IMR-90 (cell line): ENCODE data around the genes TSEN2, MKRN2 and CAND2.

DNA sequence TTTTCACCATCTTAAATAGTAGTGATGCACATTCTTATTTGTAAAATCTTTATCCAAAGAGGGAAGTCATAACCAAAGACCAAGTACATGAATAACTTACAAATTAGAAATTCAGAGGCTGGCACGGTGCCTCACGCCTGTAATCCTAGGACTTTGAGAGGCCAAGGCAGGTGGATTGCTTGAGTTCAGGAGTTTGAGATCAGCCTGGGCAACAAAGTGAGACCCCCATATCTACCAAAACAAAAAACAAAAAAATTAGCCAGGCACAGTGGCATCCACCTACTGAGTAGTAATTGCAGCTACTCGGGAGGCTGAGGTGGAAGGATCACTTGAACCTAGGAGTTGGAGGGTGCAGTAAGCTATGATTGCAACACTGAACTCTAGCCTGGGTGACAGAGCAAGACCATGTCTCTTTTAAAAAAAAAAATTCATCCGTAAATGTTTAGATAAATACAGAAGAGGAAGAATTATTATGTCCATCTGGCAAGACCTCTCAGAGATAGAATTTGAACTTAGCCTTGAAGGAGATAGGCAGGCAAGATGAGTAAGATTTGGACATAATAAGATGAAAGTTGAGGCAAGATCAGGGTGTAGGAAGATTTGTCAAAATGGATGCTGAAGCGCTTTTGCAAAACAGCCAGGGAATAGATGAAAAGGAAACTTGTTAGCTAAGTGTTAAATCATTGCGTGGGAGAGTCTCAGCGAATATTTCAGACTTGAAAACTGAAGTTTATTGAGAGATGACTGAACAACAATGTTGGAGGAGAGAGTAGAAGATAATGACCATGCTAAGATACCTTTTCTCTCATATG is 7.0 kb downstream of the BRK1 start:
- RRBS: no CpG with 5 or more reads among the region's 7 CpGs
CAGE:
- cytosol, long polyA plus RNA: no peak
- long polyA plus RNA: no peak
- nucleus, long polyA plus RNA: no peak

DNA sequence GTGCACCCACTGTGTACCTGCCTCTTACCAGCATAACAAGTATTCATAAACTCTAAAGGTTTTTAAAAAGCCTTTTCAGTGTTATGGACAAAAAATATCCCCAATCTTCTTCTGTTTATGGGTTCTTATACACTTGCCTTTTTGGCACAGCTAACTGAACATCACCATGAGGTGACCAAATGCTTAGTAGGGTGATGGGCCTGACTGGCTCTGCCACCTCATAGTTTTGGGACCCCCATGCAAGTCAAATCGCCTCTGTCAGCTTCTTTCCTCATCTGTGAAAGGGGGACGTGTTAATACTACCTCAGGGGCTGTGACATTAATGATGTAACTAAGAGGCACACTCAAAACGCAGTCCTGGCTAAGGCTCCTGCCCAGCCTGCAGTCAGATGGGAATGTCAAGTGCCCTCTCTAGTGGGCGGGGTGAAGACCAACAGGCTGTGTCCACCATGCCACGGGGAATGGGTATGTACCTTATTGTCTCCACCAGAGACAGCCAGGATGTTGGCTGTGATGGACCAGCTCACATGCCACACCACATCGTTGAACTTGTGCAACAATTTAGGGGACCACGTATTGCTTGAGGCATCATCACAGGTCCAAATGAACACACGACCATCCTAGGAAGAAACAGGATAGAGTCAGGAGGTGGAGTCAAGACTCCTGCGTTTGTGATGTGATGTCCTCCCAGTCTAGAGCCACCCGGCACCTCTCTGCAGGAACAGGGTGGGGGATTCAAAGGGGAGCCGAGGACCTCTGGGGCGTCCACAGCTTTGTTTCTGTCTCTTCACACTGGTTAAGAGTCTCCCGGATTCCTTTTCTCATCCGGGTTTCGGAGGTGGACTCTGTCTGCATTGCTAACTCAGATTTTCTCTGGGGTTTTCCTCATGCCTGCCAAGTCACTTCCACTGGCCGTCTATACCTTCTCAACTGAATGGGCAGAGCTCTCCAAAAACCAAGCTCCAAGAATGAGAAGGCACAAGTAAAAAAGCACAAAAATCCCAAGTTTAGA is 11.1 kb upstream of the GHRL start:
- RRBS: 95% methylated on average over 2 of the region's 16 CpGs
CAGE:
- cytosol, long polyA plus RNA: no peak
- long polyA plus RNA: no peak
- nucleus, long polyA plus RNA: no peak

DNA sequence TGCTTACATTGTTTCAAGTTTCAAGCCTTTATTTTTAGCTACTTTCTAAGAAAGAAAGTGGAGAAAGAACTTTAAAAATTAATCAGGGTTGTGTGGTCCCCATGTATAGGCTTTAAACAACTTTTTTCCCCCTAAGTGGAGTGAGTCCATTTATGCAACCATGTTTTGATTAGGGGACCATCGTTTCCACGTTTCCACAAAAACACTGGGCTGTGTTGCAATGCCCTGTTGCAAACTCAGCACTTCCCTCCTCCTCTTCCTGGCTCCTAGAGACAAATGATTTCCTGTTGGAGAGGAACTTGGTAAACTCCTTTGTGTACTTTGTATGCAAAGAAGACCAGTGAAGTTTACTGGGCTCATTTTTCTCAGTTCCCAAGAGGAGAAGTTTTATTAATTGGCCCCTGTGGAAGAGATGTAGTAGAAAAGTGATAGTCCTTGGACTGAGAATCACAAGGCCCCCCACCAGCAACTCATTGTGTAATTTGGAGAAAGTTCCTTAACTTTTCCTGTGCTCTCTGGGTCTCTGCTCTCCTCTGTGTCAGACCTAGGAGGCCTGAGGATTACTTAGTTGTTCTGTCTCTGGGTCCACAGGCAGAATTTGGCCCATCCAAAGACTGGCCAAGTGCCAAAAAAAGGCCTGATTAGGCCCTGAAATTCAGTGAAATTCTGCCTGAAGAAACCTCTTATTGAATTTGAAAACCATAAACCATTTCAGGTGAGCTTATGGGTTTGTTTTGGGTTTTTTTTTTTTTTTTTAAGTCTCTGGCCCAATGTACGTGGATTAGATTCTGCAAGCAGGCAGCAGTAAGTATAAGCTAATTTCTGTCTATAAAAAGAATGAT is 95.0 kb downstream of the ATG7 start:
- RRBS: no CpG with 5 or more reads among the region's 3 CpGs
CAGE:
- cytosol, long polyA plus RNA: no peak
- long polyA plus RNA: no peak
- nucleus, long polyA plus RNA: no peak

GRCh38 chr3:11447737-11448832 is 175.9 kb downstream of the ATG7 start:
- RRBS: no CpG with 5 or more reads among the region's 6 CpGs
CAGE:
- cytosol, long polyA plus RNA: no peak
- long polyA plus RNA: no peak
- nucleus, long polyA plus RNA: no peak

GRCh38 chr3:11517055-11517764 is 126.5 kb downstream of the VGLL4 start:
- RRBS: no CpG with 5 or more reads among the region's 12 CpGs
CAGE:
- cytosol, long polyA plus RNA: no peak
- long polyA plus RNA: no peak
- nucleus, long polyA plus RNA: no peak

DNA sequence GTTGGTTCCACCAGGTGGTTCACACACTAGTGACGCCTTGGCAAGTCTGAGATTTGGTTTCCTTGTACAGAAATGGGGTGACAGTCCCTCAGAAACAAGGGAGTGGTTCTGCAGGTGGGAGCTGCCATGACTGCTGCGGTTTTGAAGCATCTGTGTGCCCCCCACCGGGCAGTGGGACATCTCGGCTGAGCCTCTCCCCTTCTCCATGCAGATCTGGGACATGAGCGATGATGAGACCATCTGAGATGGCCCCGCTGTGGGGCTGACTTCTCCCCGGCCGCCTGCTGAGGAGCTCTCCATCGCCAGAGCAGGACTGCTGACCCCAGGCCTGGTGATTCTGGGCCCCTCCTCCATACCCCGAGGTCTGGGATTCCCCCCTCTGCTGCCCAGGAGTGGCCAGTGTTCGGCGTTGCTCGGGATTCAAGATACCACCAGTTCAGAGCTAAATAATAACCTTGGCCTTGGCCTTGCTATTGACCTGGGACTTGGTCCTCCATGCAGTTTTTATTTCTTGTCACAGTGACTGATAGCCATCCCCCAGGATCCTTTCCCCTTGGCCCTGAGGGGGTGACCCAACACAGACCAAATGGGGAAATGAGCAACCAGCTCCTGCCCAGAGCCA is 89.0 kb downstream of the VGLL4 start:
- RRBS: no CpG with 5 or more reads among the region's 13 CpGs
CAGE:
- cytosol, long polyA plus RNA: no peak
- long polyA plus RNA: no peak
- nucleus, long polyA plus RNA: no peak

DNA sequence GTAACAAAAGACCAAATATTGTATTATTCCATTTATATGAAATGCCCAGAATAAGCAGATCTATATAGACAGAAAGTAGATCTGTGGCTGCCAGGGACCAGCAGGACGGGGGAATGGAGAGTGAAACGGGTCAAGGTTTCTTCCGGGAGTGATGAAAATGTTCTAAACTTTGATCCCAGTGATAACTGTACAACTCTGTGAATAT is 18.0 kb downstream of the VGLL4 start:
- RRBS: no CpG with 5 or more reads among the region's 3 CpGs
CAGE:
- cytosol, long polyA plus RNA: no peak
- long polyA plus RNA: no peak
- nucleus, long polyA plus RNA: no peak

DNA sequence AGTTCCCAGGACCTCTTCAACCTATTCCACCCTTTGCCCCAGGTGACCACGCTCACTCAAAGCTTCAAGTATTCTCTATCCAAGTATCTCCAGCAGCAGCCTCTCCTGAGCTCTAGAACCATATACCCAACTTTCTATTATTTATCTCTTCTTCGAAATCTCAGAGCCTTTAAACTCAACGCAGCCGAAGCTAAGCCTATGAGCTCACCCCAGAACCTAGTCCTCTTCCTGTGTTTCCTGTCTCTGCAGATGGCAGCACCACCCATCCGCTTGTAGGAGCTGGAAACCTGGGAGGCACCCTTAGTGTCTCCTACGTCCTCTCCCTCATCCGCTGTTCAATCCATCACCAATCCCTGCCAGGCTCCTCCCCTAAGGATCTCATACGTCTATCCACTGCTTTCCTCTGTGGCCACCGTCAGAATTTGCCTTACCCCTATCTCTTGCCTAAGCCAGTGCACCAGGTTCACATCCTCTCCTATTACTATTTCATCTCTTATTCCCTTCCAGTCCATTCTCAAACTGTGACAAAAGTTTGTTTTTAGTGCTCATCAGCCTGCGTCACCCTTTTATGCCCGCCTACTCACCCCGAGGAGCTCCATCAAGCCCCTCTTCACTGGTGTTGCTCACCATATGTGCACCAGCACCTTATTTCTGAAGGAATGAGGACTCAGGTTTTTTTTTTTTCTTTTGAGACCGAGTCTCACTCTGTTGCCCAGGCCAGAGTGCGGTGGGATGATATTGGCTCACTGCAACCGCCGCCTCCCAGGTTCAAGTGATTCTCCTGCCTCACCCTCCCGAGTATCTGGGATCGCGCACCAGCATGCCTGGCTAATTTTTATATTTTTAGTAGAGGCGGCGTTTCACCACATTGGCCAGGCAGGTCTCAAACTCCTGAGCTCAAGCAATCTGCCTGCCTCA is 9.4 kb downstream of the VGLL4 start:
- RRBS: no CpG with 5 or more reads among the region's 21 CpGs
CAGE:
- cytosol, long polyA plus RNA: no peak
- long polyA plus RNA: no peak
- nucleus, long polyA plus RNA: no peak

GRCh38 chr3:11640147-11640502 is 3.6 kb downstream of the VGLL4 start:
- RRBS: no CpG with 5 or more reads among the region's 5 CpGs
CAGE:
- cytosol, long polyA plus RNA: no peak
- long polyA plus RNA: no peak
- nucleus, long polyA plus RNA: no peak

DNA sequence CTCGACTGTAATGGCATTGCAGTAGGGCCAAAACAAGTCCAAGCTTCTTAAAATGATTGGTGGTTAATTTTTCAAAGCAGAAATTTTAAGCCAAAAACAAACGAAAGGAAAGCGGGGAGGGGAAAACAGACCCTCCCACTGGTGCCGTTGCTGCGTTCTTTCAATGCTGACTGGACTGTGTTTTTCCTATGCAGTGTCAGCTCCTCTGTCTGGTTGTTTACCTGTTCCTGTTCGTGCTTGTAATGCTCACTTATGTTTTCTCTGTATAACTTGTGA is 24.6 kb upstream of the TIMP4 start:
- RRBS: no CpG with 5 or more reads among the region's 6 CpGs
CAGE:
- cytosol, long polyA plus RNA: no peak
- long polyA plus RNA: no peak
- nucleus, long polyA plus RNA: no peak

DNA sequence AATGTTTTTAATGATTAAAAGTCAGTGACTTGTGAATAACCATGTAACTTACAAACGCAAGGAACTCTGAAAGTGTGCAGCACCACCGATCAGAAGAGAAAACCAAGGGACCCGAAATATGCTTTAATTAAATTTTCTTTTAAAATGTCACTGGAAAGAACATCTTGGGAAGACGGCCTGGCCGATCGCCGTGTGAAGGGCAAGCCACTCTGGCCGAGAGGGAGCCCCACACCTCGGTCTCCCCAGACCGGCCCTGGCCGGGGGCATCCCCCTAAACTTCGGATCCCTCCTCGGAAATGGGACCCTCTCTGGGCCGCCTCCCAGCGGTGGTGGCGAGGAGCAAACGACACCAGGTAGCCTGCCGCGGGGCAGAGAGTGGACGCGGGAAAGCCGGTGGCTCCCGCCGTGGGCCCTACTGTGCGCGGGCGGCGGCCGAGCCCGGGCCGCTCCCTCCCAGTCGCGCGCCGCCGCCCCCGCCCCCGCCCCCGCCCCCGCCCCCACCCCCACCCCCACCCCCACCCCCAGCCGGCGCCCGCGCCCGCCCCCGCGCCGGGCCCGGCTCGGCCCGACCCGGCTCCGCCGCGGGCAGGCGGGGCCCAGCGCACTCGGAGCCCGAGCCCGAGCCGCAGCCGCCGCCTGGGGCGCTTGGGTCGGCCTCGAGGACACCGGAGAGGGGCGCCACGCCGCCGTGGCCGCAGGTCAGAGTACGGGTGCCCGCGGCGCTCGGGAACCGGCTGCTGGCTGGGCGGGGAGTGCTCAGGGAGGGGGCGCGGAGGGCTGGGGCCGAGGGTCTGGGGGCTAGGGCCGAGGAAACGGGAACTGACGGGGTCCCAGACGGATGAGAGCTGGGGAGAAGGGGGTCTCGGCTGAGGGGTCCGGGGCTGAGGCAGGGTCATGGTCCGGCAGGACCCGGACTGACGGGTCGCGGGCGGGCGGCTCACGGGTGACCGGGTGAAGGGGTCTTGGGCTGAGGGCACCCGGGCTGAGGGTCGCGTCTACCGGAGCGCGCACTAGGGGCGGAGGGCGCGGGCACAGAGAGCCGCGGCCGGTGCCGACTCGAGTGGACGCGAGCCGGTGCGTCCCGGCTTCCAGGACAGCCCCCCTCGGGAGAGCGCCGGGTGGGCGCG is 1.2 kb upstream of the PPARG start:
- RRBS: 2% methylated on average over 54 of the region's 121 CpGs
CAGE:
- cytosol, long polyA plus RNA: no peak
- long polyA plus RNA: no peak
- nucleus, long polyA plus RNA: no peak

DNA sequence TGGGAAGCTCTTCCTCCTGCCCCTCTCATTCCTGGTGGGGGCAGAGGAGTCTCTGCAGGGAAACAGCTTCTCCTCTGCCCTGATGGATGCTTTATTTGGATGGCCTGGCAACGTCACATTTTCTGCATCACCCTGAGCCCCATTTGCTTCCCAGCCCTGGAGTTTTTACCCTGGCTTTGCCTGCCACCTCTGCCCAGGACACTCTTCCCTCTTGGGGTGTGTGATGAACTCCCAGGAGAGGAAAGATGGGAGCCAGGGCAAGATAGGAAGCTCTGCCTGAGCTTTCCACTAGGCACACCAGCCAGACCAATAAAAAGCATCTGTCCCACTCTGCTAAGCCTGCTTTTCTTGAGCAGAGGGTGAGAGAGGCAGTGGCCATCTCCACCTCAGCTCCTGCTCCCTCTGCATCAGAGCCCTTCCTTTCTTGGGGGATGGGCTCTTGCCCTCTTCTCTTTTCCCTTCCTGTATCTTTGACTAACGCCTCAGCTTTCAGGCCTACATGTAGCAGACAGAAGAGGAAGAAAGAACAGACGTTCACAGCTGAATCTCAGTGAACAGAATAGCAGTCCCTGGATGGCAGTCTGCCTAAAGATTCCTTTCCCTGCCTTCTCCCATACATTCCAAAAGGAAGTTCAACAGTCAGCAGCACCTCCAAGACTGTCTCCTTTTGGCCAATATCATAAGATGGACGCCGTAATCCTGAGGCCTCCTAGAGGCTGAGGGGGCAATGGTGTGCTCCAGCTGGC is 39.6 kb downstream of the PPARG start:
- RRBS: no CpG with 5 or more reads among the region's 5 CpGs
CAGE:
- cytosol, long polyA plus RNA: no peak
- long polyA plus RNA: no peak
- nucleus, long polyA plus RNA: no peak

DNA sequence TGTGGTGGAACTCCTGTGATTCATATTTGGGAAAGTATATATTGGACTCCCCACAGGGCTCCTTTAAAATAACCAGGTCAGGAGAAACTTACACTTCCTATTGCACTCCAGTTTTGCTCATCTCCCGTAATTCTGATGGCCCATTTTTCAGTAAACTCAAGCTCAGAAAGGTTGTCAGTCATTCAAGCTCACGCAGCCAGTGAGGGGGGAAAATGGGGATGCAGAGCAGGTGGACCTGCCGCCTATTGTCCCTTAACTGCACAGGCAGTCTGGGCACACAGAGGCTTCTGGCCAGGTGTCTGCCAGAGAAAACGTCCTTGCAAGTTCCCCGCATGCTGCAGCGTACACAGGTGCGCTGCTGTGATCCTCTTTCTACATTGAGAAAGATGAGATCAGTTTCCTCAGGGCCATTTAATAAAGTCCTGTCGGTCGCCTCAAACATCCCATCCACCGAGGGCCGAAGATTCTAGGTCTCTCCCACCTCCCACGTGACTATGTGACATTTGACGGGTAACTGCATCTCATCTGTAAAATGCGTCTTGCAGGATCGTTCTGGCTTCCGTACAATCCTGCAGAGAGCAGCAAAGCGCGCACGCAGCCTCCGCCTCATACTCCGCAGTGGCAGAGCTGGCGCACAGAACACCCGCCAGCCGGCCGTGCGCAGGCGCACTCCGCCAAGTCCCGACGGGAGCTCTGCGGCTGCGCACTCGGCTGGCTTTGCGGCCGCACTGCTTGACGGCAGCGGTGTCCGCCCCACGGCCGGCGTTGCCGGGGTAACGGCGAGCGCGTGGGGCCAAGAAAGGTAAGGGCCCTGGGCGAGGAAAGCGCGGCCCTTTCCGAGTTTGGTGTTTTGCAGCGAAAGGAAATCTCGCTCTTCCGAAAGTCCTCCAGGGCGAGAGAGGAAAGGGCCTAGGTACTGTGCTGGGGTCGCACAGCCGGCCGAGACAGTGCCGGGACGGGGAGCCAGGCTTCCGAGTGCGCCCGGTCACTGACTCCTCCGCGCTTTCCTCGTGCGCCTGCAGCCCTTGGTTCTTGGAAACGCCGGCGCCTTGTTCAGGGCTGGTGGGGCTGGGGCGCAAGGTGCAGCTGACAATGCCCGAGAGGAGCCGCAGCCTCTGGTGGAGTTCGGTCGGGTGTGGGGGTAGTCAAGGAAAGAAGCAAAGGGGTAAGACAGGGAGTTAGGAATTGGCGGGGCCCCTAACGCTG is at the start of gene TSEN2:
Gene TSEN2 (plus strand): TSS at position 765 of the 1,206 bp plus-strand sequence.
- RRBS: 2% methylated on average over 7 of the region's 76 CpGs
CAGE:
- cytosol, long polyA plus RNA: start-site peak on the plus strand centred at position 775 of the sequence, 34 bp wide, 194 and 139 reads in 2 replicates
- long polyA plus RNA: start-site peak on the plus strand centred at position 781 of the sequence, 21 bp wide, 165 and 151 reads in 2 replicates
- nucleus, long polyA plus RNA: start-site peak on the plus strand centred at position 774 of the sequence, 38 bp wide, 442 and 390 reads in 2 replicates

- RRBS: 1% methylated on average over 19 of the region's 91 CpGs
CAGE:
- cytosol, long polyA plus RNA: start-site peak on the plus strand at chr3:12557053-12557134, 151 and 170 reads in 2 replicates
- long polyA plus RNA: start-site peak on the plus strand at chr3:12557064-12557139, 103 and 200 reads in 2 replicates
- nucleus, long polyA plus RNA: no peak
Observed at GRCh38 chr3:12556606-12557813, at the start of gene MKRN2. TSS of gene MKRN2 (plus strand) at chr3:12557087.

DNA sequence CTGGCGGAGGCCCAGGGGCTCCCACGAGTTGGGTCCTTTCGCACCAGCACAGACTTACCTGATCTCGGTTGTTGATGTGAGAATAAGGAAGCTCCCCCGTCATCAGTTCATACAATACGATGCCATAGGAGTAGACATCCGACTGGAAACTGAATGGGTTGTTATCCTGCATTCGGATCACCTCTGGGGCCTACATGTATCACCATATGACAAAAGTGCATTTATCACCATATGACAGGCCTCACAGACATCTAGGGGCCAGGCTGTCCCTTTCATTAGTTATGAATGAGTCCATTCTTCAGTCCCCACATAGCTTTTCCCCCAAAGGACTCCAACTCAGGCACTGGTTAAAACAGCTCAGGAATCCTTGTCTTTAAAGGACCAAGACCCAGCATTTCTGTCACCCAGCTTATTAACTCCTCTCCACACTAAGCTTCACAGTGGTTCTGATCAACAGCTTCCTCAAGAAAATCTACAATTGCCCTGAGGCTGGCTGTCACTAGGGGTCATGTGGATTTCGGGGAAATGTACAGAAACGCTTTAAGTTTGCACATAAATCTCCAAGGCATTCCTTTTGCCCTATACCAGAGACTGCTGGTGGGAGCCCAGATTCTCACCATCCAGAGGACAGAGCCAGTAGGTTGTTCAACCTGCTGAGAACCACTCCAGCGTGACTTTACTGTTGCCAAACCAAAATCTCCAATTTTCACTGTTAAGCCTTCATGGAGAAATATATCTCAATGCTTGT is 28.4 kb downstream of the MKRN2 start:
- RRBS: no CpG with 5 or more reads among the region's 11 CpGs
CAGE:
- cytosol, long polyA plus RNA: no peak
- long polyA plus RNA: no peak
- nucleus, long polyA plus RNA: no peak

- RRBS: no CpG with 5 or more reads among the region's 4 CpGs
CAGE:
- cytosol, long polyA plus RNA: no peak
- long polyA plus RNA: no peak
- nucleus, long polyA plus RNA: no peak
Observed at GRCh38 chr3:12592070-12592737, 35.3 kb downstream of the MKRN2 start.

GRCh38 chr3:12676624-12676942 is 12.7 kb upstream of the RAF1 start:
- RRBS: no CpG with 5 or more reads among the region's 5 CpGs
CAGE:
- cytosol, long polyA plus RNA: no peak
- long polyA plus RNA: no peak
- nucleus, long polyA plus RNA: no peak

DNA sequence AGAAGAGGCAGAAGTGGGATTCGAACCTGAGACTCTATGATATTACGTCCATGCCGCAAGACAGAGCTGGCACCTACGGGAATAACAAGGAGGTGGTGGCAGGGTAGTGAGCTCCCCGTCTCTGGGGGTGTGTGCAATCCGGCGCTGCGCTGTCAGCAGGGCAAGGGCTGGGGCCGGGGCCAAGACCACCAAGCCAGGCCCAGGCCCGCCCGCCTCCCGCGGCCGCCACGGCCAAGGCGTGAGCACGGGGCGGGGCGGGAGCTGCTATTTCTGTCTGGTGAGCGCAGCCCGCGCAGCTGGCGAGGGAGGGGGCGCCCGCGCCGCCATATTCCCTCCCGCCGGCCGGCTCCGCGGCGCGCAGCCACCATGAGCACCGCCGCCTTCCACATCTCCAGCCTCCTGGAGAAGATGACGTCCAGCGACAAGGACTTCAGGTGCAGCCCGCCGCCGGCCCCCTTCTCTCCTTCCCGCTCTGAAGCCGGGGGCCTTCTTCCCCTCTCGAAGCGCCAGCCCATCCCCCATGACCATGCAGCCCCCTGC is at the start of gene CAND2:
Gene CAND2 (plus strand): TSS at position 326 of the 540 bp plus-strand sequence.
- RRBS: no CpG with 5 or more reads among the region's 45 CpGs
CAGE:
- cytosol, long polyA plus RNA: no peak
- long polyA plus RNA: no peak
- nucleus, long polyA plus RNA: start-site peak on the plus strand centred at position 311 of the sequence, 55 bp wide, 38 and 81 reads in 2 replicates

- RRBS: 3% methylated on average over 9 of the region's 54 CpGs
CAGE:
- cytosol, long polyA plus RNA: no peak
- long polyA plus RNA: no peak
- nucleus, long polyA plus RNA: no peak
Observed at GRCh38 chr3:12809990-12810902, 13.8 kb downstream of the CAND2 start.

- RRBS: 86% methylated on average over 1 of the region's 11 CpGs
CAGE:
- cytosol, long polyA plus RNA: no peak
- long polyA plus RNA: no peak
- nucleus, long polyA plus RNA: no peak
Observed at GRCh38 chr3:12825524-12825986, 15.8 kb downstream of the RPL32 start.